H7 (cell line): ENCODE measurements around a stretch of chr1.

DNA sequence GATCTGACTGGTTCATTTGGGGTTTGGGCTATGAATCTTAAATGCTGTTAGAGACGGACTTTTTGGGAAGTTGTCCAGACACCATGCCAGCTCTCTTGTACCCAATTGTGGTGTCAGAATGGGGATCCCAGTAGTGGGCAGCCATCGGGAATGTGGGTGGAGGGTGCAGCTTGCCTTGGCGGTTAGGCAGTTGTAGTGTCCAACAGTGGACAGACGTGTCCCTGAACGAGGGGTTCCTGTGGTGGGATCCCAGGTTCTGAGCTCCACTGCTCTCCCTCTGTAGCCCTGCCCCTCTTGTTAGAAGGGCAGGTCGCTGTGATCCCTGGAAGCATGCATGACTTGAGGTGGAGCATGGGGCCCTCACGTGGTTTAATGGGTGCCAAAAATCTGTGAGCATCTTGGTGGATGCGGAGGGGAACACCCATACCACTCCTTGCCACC lies 4.2 kb downstream of the GALNT2 start:
- RAMPAGE, long total RNA: no peak

DNA sequence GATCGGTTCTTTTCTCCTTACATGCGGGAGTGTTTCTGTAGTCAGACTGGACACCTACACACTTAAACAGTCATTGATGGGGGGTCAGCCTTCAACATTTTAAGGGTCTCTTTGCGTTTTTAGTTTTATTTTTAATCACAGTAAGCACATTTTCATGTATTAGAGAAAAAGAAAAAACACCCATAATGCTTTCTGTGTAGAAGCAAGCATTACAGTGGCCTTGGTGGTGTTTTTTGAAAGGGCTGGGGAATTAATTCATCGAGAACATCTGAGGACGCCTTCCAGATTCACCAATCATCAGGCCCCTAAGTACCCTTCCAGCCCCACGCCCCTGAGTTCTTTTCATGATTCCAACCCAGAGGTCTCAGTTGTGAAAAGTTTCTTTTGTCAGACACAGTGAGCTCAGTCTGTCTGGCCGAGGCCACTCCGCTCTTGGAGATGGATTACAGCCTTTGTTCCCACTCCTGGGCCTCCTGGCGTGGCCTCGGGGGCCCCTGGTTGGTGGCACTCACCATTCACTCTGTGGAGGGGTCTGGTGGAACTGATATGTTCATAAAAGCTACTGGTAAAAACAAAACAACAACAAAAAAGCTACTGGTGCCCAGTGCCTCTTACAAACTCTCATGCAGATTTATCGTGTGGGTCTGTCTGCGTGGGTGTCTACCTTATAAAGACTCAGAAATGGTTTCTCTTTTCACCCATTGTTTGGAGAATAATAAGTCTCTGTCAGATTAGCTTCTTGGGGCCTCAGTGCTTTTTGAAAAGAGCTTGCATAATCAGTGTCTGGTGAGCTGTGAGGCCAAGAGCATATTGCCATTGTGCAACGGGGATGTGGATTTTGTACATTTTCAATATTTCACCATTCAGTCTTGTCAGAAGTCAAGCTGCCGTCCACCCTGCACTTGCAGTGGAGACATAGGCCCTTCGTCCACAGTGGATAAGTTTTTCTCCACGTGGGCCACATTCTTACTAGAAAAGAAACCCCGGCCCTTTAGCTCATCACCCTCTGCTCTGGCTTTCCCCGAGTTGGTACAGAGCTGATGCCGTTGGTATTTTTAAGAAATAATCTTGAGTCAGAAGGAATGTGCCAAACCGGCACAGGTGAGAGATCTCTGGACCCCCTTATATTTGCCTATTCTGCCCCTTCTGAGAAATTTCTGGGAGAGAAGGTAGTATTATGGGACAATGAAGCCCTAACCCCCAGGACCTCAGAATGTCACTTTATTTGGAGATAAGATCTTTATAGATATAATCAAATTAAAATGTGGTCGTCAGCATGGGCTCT lies 86.7 kb downstream of the GALNT2 start:
- RAMPAGE, long total RNA: no peak

DNA sequence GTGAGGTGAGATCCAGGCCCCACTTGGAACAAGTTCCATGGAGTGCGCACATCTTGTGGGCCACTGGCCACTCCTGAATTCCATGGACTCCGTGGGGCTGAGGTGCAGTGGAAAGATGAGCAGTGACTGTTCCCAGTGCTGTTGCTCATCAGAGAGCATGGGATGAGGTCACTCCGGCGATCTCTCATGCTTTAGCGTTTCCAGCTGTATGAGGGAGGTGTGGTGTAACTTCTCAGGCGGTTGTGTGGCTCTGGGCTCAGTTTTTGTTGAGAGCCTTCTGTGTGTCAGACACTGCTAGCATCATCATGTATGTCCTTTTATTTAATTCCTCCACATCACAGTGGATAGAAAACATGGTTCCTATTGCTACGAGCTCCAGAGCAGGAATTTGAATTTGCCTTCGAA lies 96.2 kb downstream of the GALNT2 start:
- RAMPAGE, long total RNA: no peak

- RAMPAGE, long total RNA: no peak
These were observed 163.2 kb downstream of the PGBD5 start for GRCh38 chr1:230262673-230263610.

DNA sequence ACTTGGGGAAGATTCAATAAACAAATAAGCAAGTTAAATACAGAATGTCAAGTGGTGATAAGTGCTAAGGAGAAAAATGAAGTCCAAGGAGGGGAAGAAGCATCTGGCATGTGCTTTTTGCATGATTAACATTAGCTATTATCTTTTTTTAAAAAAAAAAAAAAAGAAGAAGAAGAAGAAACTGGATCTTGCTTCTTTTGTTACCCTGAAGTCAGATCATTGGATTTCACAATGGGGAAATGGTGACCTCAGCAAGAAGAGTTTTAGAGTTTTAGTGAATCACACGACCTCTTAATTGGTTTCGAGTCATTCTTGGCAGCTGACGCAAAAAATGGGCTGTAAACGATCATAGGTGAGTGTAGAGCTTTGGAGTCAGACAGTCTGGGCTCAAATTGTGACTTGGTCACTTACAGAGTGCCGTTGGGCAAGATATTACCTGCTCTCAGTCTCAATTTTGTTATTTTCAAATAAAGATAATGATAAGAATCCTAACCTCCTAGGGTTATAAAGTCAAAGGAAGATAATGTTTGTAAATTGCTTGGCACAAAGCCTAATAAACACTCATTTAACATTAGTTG lies 33.3 kb upstream of the PGBD5 start:
- RAMPAGE, long total RNA: no peak

DNA sequence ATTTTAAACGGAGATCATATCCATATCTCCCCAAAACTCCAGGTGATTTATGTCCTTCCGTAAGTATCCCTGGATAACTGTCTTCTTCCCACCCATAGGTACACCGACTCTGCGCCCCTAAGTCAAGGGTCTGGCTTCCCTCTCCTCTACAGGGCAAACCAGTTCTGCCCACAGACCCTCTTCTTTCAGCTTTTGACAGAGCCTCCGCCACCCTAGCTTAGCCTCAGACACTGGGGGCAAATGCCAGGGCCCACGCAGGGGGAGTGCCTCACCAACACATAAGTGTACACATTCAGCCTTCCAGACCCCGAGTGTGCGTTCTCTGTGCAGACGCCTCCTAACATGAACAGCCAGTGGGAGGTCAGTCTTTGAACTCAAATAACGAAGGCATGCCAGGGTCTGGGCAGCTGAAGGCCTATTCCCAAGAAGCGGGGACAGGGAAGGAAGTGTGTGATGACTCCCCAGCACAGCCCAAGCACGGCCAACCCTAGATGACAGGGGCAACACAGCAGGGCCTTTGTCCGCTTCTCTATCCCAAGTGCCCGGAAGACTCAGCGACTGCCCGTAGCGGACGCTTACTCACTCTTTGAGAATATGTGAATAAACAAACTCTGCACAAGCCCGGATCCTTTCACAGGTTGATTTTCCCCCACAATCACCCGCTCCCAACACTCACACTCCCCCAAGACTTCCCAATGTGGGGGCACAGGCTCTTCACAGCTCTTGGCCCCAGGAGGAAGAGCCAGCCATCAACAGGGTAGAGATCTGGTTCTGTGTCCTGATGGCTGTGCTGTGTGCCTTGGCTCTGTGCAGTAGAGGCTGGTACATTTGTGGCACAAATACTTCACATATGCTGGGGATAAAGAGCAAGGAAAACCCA lies 11.3 kb downstream of the C1orf198 start:
- RAMPAGE, long total RNA: no peak

- RAMPAGE, long total RNA: no peak
These were observed 20.5 kb downstream of the FAM89A start for GRCh38 chr1:231019476-231020002.

DNA sequence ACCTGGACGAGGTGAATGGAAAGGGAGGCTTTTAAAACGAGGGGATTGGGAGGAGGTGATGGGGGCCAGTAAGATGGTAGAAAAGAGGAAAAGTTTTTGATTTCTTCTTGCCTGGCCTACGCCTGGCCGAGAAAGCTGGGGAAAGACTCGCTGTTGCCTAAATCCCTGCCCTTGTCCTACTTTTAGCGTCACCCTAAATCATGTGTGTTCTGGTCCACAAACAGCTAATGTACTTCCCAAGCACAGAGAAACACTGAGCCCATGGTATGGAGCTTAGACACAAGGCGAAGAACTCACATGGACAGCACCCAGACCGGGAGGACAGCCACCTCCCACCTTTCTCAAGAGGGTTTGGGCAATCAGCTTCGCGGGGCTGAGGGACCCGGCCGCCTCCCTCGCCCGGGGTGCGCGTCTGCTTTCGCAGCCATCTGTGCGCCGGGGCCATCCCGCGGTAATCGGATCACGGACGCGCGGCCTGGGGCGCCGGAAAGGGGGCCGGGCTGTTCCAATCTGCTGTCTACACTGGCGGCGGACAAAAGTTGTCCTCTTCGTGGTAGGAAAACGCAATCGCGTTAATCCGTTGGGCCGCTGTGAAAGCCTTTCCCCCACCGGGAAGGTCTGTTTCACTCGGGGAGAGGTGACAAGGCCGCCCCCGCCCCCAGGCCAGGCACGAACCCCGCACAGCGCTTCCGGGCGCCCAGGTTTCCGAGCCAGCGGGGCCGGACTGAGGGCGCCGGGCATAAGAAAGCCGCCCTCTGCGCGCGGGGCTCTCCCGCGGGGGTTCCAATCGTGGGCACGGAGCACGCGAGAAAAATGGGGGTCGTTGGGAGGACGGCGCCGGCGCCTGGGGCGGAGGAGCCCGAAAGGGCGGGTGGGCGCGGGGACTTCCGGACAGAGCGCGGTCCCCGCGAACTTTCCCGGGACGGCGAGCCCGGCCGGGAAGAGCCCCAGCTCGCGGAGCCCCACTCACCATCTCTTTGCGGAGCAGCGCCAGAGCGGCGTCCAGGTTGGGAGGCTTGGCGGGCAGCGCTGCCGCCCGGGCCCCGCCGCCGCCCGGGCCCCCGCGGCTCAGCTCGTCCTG lies 763 bp downstream of the FAM89A start:
- RAMPAGE, long total RNA: no peak

DNA sequence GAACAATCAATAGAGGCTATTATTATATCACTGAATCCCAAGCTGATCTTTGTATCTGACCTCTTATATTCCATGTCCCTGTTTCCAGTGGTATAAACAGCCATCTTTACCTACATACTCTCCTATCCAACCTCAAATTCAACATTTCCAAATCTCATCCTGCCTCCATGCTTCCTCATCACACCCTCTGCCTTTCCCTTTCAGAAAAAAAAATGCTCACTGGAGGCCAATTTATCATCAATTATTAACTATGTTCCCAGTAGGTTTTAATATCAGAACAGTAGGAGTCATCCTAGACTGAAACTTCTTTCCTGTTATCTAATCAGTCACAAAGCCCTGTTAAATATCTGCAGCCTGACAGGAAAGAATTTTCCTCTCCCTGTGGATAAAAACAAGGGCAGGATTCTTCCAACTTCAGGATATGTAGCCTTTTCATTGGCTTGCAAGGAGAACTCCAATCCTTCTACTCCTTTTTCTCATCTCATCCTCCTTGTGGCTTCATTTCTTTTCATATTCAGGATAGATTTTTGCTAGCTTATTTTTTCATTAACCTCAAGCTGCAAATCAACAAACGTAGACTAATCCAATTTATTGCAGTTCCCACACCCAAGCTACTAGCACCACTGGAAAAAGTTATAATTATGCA lies 28.4 kb downstream of the EGLN1 start:
- RAMPAGE, long total RNA: no peak

DNA sequence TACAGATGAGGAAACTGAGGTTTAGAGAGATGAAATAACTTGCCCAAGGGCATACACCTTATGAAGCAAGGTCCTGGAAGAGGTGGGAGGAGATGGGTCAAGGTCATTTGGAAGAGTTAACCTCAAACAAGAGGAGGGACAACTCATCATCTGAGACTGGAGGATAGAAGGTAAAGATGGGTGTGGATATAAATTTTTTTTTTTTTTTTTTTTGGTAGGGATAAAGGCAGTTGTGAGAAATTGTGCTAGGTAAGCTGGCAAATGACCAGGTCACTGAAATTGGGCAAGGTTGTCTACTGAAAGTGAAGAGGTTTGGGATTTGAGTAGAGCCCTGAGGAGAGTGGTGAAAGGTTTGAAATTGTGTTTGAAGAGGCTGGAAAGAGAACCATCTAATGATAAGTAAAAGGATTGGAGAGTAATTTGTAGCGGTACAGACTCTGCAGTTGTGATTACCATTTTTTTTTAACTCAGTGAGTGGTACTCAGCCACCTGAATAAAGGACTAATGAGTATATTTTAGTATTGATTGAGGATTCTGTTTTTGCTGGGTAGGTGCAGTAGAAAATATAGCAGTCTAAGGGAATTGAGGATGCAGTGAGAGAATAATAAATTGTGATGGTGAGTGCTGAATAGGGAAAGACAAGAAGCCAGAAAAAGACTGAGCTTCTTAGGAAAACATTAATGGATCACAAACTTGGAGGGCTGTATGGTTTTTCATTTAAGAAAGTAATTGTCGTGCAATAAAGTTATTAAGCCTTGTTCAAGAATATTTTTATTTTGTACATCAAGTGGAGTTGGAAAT lies 35.2 kb downstream of the TSNAX start:
- RAMPAGE, long total RNA: no peak

GRCh38 chr1:231834479-231835067 lies 208.0 kb downstream of the DISC1 start:
- RAMPAGE, long total RNA: no peak

GRCh38 chr1:232118304-232118789 lies 491.8 kb downstream of the DISC1 start:
- RAMPAGE, long total RNA: start-site peak on the plus strand at chr1:232118459-232118532, 516 reads

DNA sequence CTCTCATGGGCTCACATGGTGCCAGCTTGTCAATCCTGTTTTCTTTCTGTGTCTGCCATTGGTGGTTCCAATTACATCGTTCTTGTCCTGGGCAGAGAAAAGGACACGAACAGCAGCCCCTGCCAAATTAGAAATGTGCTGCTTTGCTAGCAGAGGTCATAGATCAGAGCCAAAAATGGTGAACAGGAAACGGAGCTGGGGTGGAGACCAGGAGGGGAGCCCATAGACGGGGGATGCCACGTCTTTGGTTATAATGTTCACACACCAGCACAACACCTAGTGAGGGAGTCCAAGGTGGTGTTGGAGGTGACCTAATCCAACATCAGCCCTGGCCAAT lies 253.1 kb downstream of the SIPA1L2 start:
- RAMPAGE, long total RNA: no peak

GRCh38 chr1:232431939-232432736 lies 197.8 kb downstream of the SIPA1L2 start:
- RAMPAGE, long total RNA: no peak

- RAMPAGE, long total RNA: no peak
These were observed 40.0 kb downstream of the SIPA1L2 start for GRCh38 chr1:232589793-232590426.

DNA sequence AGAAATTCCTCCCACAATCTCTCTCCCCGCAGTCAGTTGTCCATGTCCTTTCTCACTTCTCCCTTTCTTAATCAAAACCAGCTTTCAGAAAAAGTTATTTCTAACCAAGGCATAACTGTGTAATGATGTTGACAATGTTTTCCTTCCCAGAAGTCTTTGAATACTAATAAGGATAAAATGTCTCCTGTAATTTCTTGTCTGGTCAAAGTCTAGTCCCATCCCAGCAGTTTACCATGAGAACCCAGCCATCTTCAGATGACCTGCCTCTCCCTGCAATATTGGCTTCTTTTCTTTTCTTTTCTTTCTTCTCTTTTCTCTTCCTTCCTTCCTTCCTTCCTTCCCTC lies 60.7 kb upstream of the SIPA1L2 start:
- RAMPAGE, long total RNA: no peak

- RAMPAGE, long total RNA: no peak
These were observed 40.2 kb upstream of the MAP10 start for GRCh38 chr1:232764940-232765402.

GRCh38 chr1:232977921-232978352 lies 27.5 kb downstream of the NTPCR start:
- RAMPAGE, long total RNA: no peak

- RAMPAGE, long total RNA: no peak
These were observed 52.7 kb downstream of the PCNX2 start for GRCh38 chr1:233242888-233243168.

GRCh38 chr1:233638305-233639053 lies 24.6 kb downstream of the KCNK1 start:
- RAMPAGE, long total RNA: no peak